Jejunum (tissue), 1 donor: ENCODE results near the genes AKR1D1 and PARP12.

DNA sequence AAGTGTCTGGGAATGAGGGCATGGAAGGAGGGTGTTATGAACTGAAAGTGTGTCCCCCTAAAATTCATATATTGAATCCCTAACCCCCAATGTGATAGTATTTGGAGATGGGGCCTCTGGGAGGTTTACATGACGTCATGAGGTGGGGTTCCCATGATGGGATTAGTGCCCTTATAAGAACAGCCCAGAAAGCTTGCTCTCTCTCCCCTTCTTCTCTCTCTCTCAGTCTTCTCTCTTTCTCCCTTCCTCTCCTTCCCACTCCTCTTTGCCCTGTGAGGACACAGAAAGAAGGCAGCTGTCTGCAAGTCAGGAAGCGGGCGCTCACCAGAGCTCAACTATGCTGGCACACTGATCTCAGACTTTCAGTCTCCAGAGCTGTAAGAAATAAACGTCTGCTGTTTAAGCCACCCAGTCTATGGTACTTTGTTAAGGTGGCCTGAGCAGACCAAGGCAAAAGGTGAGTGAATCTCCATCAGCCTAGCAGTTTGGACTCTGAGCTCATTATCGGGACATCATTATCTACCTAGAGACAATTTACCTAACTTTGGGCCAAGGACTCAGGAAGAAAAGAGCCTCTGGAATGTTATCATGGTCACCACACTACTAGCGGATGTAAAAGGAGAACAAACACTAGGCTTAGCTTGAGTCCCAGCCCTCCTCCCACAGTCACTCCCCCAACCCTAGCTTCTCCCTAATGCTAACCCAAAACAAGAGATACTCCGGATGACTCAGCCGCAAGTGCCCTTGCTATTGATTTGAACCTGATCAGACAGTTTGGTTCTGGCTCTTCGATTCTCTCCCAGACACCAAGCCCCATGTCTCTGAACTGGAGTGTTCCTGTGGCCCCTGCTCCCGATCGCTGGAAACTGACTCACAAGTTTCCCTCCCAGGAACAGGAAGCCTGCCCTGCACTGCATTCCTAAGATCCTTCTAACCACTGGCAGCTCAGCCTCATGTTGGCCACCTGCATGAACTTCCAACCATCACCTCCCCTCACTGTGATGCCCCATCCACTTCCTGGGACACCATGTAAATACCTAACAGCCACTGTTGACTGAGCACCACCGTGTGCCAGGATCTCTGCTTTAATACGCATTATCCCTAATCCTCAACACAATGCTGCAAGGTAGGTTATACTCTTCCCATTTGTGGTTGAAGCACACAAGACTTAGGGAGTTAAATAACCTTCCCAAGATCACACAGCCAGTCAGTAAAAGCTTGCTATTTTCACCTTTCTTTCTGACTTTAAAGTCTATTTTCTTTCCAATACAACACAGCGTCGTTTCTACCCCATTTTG lies 34.6 kb downstream of the CREB3L2 start:
- PRO-cap: no peak

DNA sequence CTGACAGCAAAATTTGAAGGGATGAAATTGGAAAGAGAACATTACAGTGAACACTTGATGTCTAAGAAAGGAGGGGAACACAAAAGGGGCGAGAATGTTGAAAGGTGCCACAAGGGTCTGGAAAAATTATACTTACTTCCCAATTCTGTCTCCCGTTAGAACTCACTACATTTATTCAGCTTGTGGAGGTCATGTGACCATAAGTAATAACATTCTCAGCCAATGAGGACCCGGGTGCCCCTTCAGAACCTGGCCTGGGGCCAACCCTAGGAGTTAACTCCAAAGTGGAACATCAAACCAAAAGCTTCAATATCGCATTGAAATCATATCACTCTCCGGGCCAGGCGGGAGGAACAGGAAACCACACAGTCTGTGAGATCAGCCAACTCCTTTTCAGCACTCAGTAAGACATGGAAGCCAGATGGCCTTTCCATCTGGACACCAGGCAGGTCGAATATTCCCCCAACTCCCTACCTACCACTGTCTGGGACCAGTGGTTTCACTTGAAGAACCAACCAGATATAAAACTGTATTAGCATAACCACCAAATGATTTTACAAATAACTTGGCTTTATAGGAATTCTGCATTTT lies 5.5 kb downstream of the CREB3L2 start:
- PRO-cap: no peak

- PRO-cap: no peak
These were observed at the start of gene AKR1D1 for GRCh38 chr7:138075803-138076563. AKR1D1 (plus strand) TSS chr7:138076459.

DNA sequence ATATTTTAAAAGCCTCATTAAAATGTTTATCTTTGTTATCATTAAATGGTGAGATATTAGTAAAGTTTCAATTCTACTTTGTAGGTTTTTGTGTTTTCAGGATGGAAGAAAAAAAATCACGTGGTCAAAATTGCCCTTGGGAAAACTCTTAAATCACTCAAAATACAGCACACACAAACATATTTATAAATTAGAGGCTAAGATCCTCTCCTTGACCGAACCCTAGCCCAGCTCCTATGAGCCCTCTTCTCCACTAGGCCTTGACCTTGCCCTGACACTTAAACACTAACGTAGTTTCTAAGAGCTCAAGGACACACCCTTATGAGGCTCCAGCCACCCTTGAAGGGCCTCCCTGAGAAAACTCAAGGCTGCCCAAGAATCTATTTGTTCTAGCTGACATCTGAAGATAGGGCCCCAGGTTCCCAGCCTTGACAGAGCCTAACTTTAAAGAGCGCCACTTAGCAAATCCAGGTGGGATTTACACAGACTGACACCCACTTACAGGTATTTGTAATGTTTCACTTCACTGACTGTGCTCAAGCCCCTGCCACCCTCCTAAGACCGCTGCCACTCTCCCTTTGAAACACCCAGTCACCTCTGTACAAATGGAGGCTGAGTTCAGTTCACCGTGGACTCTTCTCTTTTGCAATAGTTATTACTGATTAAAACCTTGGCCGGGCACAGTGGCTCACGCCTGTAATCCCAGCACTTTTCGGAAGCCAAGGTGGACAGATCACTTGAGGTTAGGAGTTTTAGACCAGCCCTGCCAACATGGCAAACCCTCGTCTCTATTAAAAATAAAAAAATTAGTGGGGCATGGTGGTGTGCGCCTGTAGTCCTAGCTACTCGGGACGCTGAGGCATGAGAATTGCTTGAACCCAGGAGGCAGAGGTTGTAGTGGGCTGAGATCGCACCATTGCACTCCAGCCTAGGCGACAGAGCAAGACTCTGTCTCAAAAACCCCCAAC lies 90.5 kb downstream of the SVOPL start:
- PRO-cap: no peak

GRCh38 chr7:138786106-138786336 lies 11.8 kb upstream of the TMEM213 start:
- PRO-cap: no peak

DNA sequence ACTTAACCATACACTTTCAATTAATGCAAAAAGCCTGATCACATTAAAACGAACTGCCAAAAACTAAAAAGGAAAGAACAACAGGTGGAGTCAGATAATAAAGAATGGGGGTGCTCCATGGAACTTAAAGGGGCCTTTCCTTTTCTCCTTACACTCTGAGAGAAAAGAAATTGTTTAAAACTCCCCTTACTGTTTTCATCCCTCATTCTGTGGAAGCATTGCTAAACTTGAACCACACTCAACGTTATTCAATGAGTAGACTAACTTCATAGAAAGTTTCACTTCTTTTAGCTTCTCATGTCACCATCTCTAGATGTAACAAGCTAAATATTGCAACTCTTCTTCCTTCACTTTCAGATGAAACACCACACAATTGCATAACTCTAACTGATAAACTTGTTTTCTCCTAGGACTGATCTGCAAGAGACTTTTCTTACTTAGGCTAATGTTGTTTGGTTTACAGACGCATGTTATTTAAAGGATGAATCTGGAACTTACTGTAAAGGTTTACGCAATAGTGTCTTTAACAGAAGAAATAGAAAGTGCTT lies 2.2 kb upstream of the TTC26 start:
- PRO-cap: no peak

GRCh38 chr7:139232191-139232490 lies 1.1 kb downstream of the UBN2 start:
- PRO-cap: no peak

- PRO-cap: no peak
These were observed 3.1 kb downstream of the LUC7L2 start for GRCh38 chr7:139362893-139363146.

DNA sequence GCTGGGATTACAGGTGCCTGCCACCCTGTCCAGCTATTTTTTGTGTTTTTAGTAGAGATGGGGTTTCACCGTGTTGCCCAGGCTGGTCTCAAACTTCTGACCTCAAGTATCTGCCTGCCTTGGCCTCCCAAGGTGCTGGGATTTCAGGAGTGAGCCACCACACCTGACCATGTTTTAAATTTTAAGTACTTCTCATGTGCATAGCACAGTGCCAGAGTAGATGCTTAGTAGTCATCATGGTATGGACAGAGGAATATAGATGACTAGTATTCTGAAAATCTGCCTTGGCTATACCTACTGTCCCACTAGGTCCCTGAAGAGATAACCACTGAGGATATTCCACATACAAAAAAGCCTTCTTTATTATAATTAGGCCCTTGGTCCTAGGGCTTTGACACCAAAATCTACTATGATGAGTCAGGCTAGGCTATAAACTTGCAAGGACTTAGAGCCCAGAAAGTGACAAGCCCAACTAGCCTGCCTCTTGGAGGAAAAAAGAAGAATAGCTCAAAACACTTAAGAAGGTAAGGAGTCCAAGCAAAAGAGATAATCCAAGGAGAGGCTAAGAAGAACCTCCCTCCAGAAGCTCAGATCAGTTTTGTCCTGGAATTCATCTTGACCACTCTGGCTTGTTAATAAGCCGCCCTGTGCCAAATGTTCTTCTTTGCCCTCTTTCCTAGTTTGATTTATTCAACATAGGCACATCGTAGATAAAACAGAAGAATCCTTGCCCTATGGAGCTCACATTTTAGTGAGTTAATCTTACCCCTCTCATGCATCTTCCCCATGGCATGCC lies 34.1 kb downstream of the LUC7L2 start:
- PRO-cap: no peak

- PRO-cap: no peak
These were observed 57.7 kb downstream of the LUC7L2 start for GRCh38 chr7:139417238-139417933.

- PRO-cap: no peak
These were observed 43.2 kb downstream of the HIPK2 start for GRCh38 chr7:139734645-139734955.

DNA sequence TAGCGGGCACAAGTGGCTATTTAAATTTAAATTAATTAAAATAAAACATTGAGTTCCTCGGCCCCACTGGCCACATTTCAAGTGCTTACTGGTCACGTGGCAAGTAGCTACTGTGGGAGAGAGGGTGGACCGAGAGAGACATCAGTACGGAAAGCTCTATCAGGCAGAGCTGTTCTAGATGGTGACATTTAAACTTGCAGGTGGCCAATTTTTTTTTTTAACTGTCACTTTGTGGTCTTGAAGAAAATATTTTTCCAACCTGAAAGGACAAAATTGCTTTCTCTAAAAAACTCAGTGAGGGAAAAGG lies 30.0 kb downstream of the HIPK2 start:
- PRO-cap: no peak

DNA sequence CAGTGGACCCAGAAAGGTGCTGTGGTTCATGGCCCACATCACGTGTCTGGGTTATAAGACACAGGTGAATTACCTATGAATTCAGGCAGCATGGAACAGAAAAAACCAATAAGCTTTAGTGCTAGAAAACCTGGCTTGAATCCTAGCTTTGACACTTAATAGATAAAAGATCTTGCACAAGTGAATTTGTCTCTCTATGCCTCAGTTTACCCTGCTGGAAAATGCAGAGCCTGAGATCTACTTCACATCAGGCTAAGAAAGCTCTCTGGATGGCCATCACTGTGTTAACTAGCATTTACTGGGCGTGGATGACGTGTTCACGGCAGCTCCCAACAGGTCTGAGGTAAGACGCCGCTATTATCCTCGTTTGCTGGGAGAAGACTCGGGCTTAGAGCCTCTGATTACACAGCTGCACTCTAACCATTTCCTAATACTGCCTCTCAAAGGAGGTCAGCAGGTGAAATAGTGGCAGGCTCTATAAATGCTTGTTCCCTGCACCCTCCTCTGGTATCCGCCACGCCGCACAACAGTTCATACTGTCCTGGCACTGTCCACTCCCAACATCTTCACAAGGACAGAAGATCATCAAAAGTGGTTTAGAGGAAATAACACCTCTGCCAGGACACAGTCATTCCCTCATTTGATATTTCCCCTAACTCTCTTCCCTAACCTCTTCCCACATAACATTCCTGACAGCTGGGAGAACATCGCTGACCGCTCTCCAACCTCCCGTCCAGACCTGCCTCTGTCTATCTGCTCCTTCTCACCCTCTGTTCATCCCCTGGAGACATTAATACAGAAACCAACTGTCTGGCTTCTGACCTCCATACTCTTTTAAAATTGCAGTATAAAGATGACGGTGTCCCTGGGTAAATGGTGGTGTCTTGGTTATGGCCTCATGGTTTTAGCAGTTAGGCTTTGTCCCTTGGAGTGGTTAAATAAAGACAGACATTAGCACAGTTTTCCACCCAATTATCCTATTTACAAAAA lies 28.2 kb downstream of the HIPK2 start:
- PRO-cap: no peak

- PRO-cap: no peak
These were observed 19.3 kb downstream of the HIPK2 start for GRCh38 chr7:139758288-139759034.

- PRO-cap: no peak
These were observed 8.9 kb upstream of the TBXAS1 start for GRCh38 chr7:139820113-139820523.

- PRO-cap: no peak
These were observed 1.9 kb downstream of the TBXAS1 start for GRCh38 chr7:139830756-139831616.

DNA sequence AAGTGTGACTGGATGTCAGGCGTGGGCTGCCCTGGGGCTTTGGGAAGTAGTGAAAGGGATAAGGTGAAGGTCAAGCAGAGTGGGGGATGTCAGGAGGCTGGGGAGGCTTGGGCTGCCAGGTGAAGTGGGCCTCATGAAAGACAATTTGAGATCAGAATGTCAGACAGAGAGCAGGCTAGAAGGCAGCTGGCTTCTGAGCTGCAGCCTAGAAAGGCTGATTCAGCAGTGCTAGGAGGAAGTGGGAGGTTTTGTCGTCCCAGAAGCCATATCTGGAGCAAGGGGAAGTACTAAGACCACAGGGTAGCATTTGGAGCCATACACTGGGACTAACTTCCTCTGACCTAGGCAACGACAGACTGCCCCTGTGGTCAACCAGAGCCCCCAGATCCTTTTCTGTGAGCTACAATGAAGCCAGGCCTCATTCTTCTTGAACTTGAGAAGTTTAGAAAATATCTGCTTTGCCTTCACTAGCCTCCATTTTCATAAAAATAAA lies 26.4 kb downstream of the TBXAS1 start:
- PRO-cap: no peak

- PRO-cap: no peak
These were observed 23.7 kb downstream of the PARP12 start for GRCh38 chr7:140038952-140039461.

- PRO-cap: no peak
These were observed 5.8 kb downstream of the PARP12 start for GRCh38 chr7:140056892-140057505.

- PRO-cap: bidirectional peak, plus-strand start at chr7:140062545, minus-strand start at chr7:140062529; bidirectional peak, plus-strand start at chr7:140063095, minus-strand start at chr7:140062932
These were observed at the start of gene PARP12 for GRCh38 chr7:140062449-140063536. PARP12 (minus strand) TSS chr7:140062951.